SEM (cell line): ENCODE measurements around a stretch of chr2.

- PRO-cap, result no peak
Observed at GRCh38 chr2:105403283-105404094, 4.6 kb upstream of the FHL2 start.

DNA sequence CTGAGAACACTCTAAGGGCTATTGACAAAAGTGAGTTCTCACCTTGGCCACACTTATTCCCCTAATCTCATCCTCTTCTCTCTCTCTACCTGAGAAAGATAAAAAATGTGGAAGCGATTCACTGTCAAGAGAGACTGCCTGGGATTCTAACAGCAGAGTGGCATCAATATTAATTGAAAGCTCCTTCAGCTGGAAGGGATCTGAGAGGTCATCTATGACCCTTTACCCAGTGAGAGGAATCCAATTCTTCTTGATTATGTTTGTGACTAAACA lies 91.1 kb upstream of the FHL2 start:
- PRO-cap, result no peak

GRCh38 chr2:105495929-105496823 lies 97.3 kb upstream of the FHL2 start:
- PRO-cap, result no peak

DNA sequence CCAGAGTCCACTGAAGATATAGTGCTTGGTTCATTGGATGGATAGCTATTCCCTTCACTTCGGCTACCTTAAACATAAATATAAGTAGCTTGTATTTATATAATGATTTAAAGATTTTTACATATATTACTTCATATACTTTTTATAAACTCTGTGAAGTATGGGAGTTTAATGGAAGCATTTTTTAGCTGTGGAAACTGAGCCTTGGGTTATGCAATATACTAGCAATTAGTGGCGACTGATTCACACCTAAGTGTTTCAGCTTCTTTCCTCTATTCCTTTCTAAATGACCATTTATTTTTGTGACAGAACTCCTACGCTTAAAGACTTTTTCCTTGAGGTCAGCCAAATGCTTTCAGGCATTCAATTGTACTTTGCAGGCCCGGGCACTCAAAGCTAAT lies 116.5 kb upstream of the FHL2 start:
- PRO-cap, result no peak

- PRO-cap, result no peak
Observed at GRCh38 chr2:105604845-105605522, 139.7 kb upstream of the NCK2 start.

DNA sequence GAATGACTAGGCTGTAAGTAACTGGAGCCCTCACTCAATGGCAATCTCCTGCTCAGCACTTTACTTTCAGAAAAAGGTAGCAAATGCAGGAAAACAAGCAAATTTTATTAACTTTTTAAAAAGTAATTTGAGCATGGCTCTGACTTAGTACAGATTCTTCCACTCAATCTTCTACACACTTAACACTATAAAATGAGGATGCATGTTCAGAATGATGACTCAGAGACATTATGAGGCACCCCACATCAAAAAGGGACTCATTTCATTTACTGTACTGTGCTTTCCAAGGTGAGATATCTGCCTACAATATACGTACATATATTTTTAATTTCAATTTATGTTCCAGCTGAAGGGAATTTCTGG lies 6.5 kb upstream of the NCK2 start:
- PRO-cap, result no peak

DNA sequence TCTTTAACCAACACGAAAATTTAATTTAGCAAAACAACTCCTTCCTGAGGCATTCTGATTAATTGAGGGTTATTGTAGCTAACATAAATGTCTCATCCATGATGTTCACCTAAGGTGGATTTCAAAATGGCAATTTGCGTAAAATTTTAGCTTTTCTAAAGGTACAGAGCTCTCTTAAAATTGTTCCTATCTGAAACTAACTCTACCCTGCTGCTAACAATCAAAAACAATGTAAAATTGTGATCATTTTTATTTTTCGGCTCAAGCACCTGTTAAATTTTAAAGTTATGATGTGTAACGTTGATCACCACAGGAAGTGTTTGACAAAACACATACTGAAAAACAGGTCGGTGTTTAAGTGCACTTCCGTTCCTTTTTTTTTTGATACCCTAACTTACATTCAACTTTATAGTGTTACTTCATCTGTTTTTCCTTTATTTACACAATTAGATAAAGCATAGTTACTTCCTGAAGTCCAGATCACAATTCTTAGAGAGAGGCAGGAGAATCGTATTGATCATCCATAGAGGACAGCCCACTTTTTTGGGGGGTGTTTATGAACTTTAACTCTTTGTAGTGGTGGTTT lies 6.0 kb upstream of the NCK2 start:
- PRO-cap, result no peak

- PRO-cap, result no peak
Observed at GRCh38 chr2:105753477-105754642, 9.1 kb downstream of the NCK2 start.

DNA sequence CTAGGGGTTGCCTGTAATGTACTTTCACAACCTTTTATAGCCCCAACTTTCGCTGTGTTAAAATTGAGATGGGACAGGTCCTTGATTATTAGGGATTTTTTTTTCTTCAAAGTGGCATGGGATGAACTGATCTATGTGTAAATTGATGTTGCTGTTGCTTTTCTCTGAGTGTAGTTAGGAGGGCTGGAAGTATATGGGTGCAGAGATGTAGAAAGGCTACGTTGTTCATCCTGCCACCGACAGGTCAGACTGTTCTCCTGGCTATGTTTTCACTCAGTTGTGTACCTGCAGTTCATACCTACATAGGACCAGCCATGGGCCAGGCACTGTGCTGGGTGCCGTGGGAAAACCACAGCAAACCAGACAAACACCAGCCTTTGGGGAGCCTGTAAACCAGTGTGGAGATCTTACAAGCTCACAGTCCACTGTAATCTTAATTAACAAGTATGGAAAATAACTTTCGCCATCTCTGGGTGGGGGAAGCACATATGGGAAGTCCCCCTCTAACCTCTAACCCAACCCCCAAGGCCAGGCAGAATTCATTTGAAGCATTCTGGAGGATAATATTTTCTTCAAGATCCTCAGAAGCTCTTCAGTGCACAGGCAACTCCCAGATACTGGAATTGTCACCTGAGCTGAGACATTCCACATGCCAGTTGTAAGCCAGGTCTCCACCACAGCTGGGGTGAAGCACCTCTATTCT lies 12.7 kb downstream of the NCK2 start:
- PRO-cap, result no peak

GRCh38 chr2:105772483-105772922 lies 27.8 kb downstream of the NCK2 start:
- PRO-cap, result no peak

DNA sequence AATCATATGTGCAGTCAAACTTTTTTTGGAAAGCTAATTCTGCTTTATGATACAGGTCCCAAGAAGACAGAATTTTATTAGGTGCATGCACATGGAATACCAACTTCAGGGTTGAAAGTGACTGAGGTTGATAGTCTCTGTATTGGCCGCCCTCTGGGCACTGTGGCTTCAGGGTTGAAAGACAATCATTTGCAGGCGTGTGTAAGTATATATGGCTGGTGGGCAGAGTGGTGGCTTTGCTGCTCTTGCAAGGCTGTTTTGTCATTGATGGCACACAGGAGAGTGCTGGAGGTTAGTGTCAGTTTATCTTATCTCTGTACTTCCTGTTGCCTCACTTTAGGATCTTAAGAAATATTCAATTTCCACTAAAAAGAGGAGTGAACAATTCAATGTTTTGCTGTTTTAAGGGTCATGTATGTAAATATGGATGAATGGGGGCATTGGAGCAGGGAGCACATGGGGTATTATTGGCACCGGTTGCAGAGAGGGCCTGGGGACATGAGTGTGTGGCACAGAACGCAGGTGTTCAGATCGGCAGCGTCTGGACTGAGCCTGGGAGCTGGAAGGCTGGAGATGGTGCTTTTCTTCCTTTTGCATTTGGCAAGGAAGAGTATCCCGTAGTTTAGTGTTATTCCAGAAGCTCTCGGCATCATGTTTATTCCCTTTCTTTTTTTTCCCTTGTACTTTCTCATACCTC lies 51.5 kb downstream of the NCK2 start:
- PRO-cap, result bidirectional peak, plus-strand start at position 204 of the sequence, minus-strand start at position 232 of the sequence; bidirectional peak, plus-strand start at position 512 of the sequence, minus-strand start at position 284 of the sequence

DNA sequence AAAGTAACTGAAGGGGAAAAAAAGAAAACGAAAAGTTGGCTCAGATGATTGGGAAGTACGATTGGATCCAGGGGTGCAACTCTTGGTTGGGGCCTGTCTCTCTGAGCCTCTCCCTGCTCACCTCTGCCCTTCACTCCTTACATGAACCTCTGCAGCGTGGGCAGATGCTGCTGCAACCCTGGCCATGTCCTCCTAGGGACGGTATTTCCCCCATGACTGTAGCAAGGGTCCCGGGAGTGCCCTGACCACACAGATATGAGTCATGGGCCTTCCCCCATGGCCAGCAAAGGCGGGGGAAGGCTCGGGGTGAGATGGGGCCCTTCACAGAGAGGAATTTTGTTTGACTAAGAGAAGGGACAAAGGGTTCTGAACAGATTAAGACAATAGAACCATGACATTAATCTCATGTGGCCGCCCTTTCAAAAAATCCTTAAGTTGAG lies 129.0 kb downstream of the NCK2 start:
- PRO-cap, result no peak

DNA sequence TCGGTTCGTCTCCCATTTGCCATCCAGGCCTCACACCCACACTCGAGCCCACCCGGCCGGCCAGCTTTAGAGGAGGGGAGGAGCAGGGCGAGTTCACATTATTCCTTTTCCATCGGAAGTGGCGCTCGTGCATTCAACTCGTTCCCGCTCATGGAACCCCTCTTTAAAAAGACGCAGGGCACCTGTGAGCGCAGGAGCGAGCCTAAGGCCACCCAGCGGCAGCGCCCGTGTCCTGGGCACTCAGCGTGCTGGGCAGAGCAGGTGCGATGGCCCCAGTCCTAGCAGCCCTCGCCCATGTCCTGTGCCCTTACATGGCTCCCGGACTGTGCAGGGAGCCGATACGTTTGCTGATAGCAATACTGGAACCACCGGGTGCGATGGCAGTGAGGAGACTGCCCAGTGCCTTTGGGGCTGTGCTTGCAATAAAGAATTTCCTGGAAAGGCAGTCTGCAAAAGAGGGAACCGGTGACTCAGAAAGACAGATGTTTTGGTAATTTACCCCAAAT lies 148.7 kb downstream of the NCK2 start:
- PRO-cap, result no peak

DNA sequence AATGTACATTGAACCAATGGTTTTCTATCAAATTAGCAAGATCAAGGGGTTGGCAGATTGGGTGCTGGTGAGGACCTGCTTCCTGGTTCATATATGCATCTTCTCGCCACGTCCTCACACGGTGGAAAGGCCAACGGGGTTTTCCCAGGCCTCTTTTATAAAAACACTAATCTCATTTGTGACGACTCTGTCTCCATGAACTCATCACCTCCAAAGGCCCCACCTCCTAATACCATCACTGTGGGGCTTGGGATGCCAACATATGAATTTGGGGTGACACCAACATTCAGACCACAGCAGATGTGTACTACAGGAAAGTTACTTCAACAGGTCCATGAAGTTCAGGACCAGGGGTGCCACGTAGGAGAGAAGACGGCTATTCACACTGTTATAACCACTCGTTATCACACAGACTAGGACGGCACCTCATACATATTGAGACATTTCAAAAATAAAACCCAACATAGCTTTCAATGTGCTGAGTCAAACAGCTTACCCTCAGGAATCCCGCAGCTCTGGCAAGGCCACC lies 49.4 kb downstream of the UXS1 start:
- PRO-cap, result no peak

GRCh38 chr2:106192754-106193302 lies 1.3 kb downstream of the UXS1 start:
- PRO-cap, result no peak

GRCh38 chr2:106582480-106582923 lies 95.3 kb downstream of the CD8B2 start:
- PRO-cap, result no peak

GRCh38 chr2:106816969-106817532 lies 68.9 kb downstream of the ST6GAL2 start:
- PRO-cap, result no peak

DNA sequence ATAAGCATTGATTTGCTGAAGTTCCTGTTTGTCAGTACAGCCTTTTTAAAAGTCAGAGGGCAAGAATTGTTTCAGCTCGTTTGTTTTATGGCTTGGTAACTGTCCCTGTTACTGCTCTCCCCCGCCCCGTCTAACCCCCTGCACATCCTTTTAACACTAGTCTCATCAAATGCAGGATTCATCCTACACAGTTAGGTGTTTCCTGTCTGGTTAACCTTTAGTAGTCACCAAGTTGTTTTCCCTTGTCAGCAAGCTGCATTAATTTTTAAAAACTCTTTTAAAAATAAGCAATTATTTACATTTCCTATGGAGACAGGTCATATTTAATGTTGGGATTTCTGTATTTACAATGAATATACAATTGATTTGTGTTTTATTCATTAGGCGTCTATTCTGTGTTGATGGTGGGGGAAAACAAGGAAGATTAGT lies 84.7 kb downstream of the LIMS1 start:
- PRO-cap, result no peak

- PRO-cap, result no peak
Observed at GRCh38 chr2:108636216-108636734, 83.0 kb upstream of the RANBP2 start.

DNA sequence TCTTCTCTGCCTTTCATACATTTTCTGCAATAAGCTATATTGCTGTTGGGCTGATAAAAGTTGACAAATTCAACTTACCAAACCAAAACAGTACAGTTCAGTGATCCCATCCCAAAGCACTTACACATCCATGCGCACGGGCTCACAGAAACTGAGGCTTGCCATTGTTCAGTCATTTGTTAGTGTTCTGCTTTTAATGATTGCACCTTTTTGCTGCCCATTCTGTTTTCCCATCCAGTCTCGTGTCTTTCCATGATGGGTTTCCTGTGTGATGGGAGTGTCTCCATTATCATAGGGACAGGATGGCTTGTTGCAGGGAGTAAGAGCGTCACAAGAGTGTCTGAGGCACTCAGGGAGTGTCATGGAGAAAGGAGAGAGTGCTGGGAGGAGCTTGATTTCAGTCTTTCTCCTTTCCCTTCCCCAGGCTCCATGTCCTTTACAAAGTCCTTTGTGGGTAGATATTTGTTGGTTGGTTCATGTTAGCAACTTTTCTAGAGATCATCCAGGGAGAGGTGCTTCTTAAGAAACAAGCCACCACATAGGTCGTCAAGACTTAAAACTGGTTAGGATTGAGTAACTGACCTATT lies 79.4 kb upstream of the RANBP2 start:
- PRO-cap, result no peak